CMK (cell line): ENCODE measurements around a stretch of chr2.

- RRBS, result no CpG with 5 or more reads among the region's 5 CpGs
Measured at GRCh38 chr2:96359826-96360399, 24.3 kb downstream of the NCAPH start.

DNA sequence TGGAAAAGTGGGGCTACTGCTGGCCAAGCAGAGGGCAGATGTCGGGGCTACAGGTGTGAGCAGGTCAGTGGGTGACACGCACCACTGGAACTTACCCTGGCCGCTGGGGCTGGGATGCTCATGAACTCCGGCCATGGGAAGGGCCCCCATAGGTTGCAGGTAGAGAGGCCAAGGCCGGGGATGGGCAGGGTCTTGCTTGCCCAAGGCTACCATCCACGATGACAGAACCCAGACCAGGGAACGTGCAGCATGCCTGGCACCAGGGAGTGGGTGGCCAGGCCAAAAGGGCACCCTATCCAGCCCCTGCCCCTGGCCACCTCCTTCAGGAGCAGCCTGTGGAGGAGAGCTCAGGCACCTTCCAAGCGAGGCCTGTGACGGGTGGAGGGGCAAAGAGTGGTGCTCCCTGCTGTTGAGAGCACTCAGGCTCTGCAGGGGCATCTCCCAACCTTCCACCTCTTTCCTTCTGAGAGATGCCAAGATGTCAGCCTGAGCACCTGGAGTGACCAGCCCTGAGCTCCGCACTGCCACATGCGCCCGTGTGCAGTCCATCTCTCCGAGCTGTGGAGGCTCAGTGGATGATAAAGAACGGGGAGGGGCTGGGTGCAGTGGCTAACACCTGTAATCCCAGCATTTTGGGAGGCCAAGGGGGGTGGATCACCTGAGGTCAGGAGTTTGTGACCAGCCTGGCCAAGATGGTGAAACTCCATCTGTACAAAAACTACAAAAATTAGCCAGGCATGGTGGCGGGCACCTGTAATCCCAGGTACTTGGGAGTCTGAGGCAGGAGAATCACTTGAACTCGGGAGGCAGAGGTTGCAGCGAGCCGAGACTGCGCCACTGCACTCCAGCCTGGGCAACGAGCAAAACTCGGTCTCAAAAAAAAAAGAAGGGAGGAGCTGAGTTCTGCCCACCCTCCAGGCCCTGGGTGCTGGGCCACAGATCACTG, 17.1 kb downstream of the ARID5A start:
- RRBS, result no CpG with 5 or more reads among the region's 21 CpGs

DNA sequence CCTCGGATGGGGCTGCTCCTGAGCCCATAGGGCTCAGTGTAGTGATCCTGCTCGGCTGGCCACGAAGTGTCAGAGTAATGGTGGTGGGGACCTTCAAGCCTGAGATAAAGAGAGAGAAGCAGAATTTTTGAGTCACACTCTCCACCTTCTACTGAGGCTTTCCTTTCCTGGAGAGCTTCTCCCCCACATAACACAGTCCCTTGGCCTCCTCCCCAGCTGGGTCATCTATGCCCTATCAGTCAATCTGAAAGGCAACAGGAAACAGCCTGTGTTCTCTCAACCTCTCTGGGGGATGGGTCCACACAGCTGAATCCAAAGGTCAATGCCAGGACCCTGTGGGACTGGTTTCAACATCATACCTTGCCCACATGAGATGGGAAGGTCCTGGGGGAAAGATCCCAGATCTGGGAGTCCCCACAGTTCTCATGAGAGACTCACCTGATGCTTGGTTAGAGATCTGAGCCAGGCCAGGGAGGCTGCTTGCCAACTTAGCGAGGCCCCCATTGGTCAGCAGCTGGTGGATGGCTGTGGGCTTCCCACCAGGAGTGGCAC, 36.4 kb downstream of the KANSL3 start:
- RRBS, result no CpG with 5 or more reads among the region's 4 CpGs

- RRBS, result no CpG with 5 or more reads among the region's 8 CpGs
Measured at GRCh38 chr2:96605220-96605784, 32.8 kb downstream of the KANSL3 start.

DNA sequence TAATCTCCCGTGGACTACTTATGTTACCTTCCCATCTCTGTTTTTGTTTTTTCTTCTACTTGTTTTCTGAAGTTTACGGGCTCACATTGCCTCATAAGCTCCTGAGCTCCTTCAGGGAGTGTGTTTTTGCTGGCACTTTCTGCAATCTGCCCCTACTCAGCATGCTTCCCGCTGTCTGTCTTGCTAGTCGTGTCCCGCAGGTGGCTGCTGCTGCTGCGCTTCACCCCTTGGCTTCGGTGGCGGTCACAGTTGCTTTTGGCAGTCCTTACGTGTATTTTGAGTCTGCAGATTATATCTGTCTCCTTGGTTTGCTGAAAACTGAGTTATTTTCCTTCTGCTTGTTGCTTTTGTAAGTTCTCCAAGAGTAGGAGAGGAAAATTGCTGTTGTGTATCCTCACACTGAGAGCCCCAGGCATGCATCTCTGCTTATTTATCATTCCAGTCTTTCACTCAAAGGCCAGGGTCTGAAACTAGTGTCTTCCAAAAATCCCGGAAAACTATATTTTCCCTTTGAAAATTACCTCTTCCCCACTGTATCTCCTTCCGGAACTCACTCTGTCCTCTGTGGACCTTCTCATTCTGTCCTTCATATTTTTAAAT, 37.4 kb downstream of the FER1L5 start:
- RRBS, result 100% methylated on average over 1 of the region's 11 CpGs

DNA sequence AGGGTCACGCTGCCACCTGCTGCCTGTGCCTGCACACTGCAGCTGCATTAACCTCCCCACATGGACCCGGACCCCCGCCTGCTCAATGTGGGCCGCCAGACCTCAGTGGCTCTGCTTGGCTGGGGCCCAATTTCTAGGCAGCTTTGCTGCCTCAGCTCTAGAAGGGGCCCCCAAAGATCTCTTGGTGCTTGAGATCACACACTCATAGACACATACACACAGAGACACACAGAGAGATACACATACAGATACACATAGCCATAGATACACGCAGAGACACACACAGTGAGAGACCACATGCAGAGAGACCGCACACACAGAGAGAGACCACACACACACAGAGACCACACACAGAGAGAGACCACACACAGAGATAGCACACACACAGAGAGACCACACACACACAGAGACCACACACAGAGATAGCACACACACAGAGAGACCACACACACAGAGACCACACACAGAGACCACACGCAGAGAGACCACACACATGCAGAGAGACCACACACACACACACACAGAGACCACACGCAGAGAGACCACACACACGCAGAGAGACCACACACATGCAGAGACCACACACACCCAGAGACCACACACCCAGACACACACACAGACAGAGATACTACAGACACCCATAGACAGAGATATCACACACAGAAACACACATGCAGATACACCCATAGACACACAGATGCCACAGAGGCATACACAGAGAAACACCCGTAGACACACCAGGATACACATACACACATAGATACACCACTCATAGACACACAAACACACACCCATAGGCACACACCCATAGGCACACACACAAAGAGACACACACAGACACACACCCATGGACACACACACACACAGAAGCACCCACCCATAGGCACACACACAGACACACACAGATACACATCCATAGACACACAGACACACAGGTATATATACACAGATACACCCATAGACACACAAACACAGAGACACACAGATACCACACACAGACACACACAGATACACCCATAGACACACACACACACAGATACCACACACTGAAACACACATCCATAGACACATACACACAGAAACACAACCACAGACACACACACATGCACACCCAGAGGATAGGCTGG, 14.6 kb upstream of the CNNM3 start:
- RRBS, result no CpG with 5 or more reads among the region's 10 CpGs

- RRBS, result no CpG with 5 or more reads among the region's 14 CpGs
Measured at GRCh38 chr2:96824815-96825256, 8.8 kb downstream of the CNNM3 start.

DNA sequence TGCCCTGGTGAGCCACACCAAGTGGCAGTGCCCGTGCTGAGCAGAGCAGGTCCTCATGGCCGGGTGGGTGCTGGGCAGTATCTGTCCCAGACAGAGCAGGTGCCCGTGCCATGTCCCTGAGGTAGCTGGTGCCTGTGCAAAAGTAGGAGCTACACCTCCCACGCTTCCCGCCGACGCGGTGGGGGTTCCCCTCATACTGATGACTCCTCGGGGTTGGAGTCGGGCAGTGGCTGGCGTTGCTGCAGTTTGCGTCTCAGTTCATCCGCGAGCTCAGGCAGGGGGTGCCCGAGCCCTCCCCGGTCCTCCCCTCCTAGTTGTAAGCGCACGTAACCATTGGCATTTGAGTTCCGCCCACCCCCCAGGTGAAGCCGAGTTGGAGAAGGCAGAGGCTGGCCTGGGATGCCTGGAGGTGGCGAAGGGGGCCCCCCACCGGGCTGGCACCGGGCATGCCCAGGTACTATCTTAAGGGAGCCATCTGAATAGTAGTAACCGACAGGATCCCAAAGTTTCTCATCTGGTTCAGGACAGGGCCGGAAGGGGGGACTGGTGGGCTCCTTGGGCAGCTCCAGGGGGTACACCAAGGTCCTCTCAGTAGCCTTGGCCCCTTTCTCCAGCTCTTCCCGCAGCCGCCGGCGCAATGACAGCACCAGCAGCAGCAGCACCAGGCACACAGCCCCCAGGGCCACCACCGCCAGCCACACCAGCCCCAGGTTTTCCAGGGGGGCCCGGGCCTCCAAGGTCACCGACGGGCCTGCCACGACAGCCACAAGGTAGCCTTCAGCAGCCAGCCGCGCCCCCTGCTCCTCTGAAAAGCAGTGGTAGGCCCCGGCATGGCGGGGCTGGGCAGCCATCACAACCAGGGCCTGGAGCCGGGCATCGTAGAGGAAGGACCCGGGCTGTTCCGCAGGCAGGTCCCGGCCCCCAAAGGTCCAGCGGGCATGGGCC, 2.9 kb upstream of the ANKRD39 start:
- RRBS, result 94% methylated on average over 10 of the region's 44 CpGs

- RRBS, result no CpG with 5 or more reads among the region's 14 CpGs
Measured at GRCh38 chr2:96954192-96955015, 32.0 kb downstream of the FAM178B start.

- RRBS, result no CpG with 5 or more reads among the region's 2 CpGs
Measured at GRCh38 chr2:97183578-97183938, 70.6 kb downstream of the ANKRD36 start.

DNA sequence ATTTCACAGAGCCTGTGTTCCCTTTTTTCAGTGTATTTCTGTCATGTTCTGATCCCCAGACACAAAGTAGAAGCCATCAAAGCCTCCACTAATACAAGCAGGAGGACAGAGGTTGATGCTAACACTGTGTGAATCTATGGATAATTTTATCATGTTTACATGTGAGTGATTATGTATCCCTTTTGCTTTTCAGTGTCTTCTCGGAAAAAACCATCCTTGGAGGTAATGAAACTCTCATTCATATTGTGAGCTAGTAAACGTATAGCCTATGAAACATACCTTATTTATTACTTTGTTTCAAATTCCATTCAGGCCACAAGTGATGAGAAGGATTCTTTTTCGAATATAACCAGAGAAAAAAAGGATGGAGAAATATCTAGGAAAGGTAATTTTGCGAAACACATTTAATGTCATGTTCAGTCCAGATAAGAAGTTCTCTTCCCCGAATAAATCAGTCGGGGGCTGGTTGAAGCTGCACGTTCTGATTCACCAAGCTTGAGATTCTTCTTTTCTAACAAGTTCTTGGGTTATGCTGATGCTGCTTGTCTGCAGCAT, 87.3 kb downstream of the ANKRD36 start:
- RRBS, result no CpG with 5 or more reads among the region's 7 CpGs

- RRBS, result no CpG with 5 or more reads among the region's 2 CpGs
Measured at GRCh38 chr2:97360181-97360485, 229.5 kb downstream of the ANKRD36B start.

DNA sequence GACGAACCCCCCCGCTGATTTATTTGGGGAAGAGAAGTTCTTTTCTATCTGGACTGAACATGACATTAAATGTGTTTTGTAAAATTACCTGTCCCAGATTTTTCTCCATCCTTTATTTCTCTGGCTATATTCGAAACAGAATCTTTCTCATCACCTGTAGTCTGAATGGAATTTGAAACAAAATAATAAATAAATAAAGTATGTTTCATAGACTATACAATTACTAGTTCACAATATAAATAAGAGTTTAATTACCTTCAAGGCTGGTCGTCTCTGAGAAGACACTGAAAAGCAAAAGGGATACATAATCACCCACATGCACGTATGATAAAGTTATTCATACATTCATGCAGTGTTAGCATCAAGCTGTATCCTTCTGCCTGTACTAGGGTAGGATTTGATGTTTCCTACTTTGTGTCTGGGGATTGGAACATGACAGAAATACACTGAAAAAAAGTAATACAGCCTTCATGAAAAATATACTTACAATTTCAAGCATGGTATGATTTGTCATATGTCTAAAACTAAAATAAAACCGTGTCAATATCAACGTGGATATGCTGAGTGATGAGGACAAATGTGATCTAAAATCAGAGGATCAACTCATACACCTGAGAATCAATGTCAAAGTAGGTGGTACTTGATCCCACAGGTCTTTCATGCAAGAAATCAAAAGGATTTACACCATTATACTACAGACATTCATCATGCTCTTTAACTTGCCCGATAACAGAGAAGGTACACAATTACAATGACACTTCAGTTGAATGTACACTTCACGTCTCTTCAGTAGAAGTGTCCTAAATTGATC, 49.5 kb downstream of the ANKRD36B start:
- RRBS, result no CpG with 5 or more reads among the region's 9 CpGs

DNA sequence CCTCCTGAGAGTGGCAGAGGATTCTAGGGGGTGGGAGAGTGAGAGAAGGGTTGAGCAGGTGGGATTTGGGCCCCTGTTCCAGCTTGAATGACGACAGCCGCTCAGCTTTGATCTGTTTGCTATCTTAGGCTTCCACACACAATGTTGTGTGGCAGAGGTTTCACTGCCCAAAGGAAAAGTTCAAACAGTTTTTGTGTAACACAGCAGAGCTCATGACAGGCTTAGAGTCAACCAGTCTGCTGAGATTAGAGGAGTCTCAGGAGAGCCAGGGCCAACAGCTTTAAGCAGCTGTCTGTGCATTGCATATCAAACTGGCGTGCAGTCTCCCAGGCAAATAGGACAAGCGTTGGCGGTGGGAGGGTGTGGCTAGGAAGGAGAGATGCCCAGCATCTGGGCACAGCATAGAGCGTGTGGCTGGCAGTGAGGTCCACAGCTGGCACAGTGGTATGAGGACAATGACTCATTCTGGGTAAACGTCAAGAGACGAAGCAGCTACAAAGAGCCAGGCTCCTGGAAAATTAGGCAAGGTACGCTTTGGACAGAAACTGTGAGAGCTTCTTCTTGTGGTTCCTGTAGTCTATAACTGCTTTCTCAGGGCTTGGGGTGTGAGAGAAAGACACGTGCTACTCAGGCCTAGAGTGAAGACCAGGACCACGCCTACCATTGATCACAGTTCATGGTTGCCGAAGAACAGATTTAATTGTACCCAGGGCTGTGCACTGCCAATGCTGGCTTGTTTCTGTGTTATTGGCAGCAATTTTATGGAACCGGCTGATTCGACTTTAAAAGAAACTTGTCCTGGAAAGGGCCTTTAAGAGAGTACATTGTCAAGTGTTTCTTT, 14.8 kb downstream of the ZAP70 start:
- RRBS, result no CpG with 5 or more reads among the region's 14 CpGs

- RRBS, result no CpG with 5 or more reads among the region's 22 CpGs
Measured at GRCh38 chr2:97732884-97733545, 19.6 kb downstream of the ZAP70 start.

DNA sequence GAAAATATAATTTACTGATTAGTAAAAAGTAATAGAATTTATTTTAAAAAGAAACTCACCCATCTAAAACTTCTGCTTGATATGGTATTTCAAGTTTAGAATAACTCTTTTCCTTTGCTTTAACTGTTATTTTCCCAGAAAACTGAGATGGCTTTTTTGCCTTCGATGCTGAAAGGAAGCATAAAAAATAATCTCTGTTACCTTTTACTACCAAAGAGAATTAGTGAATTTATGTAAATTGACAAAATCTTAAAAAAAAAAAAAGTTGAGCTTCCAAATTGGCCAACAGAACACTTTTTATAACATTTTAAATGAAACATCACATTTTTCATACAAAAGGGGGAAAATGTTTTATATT, 101.7 kb downstream of the ZAP70 start:
- RRBS, result no CpG with 5 or more reads among the region's 1 CpG

DNA sequence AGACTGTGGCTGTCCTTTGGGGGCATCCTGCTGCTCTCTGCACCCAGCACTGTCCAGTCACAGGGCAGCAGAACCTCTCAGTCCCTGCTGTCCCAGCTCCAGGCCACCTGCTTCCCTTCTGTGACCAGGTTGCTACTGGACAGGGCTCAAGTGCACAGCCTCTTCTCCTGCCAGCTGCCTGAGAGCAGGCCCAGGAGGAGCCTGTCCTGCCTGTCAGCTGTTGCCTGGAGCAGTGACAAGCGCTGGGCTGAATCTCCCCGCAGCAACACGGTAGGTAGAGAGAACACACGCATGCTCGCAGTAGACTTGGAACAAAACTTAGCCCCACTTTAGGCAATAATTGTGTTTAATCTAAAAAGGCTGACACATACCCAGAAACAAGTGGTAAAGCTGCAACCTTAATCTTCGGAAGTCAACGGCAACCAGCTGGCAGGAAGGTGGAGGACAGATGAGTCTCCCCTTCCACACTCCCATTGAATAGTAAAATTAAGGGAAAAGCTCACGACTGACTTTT, 41.0 kb upstream of the TMEM131 start:
- RRBS, result no CpG with 5 or more reads among the region's 8 CpGs

- RRBS, result no CpG with 5 or more reads among the region's 1 CpG
Measured at GRCh38 chr2:98438583-98439261, 5.9 kb upstream of the INPP4A start.

DNA sequence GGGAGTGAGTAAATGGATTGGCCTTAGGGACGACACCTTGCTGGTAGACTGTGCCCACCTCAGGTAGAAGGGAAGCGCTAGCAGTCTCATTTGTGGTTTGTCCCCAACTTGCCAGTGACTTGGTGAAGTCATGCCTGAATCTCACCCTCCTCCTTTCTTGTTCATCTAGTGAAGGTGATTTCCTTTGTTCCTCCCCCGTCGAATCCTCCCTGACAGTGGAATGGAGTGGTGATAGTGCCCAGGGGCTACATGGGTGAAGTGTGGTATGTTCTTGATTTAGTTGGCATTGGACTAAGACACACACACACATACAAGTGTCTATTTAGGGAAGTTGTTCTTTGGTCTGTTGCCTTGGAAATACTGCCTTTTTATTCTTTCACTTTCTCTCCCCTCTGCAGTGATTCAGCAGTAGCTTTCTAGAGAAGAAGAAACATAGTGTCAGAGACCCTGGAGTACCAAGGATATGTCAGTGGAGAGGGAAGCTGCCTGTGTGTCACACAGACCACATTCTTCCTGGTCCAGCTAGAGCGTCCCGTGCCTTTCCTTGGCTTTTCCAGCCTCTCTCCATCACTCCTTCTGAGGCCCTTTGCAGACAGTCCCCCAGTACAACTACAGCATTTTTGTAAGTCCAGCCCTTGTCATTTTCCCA, 10.9 kb downstream of the INPP4A start:
- RRBS, result no CpG with 5 or more reads among the region's 6 CpGs

- RRBS, result no CpG with 5 or more reads among the region's 3 CpGs
Measured at GRCh38 chr2:98474603-98475310, 30.1 kb downstream of the INPP4A start.